ENCODE measurements around the genes MARCHF2, OR1M1, ZNF560 and ZNF846.

DNA sequence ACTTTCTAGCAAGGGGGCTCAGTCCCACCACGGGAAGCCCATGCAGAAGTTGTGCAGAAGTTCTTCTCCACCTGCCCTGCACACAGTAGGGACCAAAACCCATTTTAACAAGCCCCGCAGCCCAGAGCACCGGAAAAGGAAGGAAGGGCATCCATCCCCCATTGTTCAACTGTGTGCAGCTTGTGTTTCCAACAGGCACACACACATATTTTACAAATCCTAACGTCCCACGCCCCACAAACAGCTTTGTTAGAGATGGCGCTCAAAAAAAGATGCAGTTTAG is 807 bp downstream of the ELAVL1 start:
- RRBS, result no CpG with 5 or more reads among the region's 6 CpGs

- RRBS, result no CpG with 5 or more reads among the region's 8 CpGs
Measured at GRCh38 chr19:8246323-8246863, 37.2 kb downstream of the CERS4 start.

DNA sequence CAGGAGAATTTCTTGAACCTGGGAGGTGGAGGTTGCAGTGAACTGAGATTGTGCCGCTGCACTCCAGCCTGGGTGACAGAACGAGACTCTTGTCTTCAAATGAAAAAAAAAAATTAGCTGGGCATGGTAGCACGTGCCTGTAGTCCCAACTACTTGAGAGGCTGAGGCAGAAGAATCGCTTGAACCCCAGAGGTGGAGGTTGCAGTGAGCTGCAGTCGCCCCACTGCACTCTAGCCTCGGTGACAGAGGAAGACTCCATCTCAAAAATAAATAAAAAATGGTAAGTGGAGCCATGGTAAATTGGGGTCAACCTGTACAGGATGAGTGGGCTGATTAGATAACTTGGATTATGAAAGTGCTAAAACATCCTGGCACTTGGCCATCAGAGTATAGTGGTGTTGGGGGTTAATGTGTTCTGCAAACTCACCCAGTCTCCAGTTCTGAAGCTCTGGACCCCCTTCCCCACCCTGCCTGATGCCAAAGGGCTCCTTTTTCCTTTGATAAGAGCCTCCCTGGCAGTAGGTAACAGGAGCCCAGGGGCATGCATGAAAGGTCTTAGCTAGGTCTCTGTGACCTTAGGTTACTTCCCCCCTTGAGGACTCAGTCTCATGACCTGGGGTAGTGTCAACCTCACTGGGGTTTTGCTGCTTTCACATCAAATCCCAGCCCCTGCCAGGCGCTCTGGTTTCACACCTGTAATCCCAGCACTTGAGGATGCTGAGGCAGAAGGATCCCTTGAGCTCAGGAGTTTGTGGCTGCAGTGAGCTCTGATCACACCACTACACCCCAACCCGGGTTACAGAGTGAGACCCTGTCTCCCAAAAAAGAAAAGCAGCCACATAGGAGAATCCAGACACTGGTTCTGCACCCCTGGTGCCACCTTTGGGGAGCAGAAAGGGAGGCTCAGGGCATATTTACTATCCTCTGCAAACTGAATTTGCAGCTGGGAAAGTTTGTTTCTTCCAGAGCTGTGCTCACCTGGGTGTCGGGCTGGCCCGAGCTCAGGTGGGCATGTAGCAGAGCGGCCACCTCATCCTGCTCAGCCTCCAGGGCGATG is 2.5 kb downstream of the RPS28 start:
- RRBS, result no CpG with 5 or more reads among the region's 12 CpGs

DNA sequence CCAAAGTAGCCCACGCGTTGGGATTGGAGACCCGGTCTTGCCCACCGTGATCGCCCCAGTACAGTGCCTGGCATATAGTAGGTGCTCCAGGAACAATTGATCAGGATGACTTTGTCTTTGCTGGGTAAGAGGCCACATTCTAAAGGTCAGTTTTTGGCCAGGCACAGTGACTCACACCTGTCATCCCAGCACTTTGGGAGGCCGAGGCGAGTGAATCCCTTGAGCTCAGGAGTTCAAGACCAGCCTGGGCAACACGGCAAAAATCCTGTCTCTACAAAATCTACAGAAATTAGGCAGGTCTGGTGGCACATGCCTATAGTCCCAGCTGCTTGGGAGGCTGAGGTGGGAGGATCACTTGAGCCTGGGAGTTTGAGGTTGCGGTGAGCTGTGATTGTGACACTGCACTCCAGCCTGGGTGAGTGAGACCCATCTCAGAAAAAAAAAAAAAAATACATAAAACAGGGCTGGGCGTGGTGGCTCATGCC is 3.6 kb upstream of the ANGPTL4 start:
- RRBS, result no CpG with 5 or more reads among the region's 10 CpGs

- RRBS, result no CpG with 5 or more reads among the region's 17 CpGs
Measured at GRCh38 chr19:8373841-8374521, 10.0 kb downstream of the ANGPTL4 start.

- RRBS, result no CpG with 5 or more reads among the region's 12 CpGs
Measured at GRCh38 chr19:8387903-8388858, 2.0 kb upstream of the RAB11B start.

DNA sequence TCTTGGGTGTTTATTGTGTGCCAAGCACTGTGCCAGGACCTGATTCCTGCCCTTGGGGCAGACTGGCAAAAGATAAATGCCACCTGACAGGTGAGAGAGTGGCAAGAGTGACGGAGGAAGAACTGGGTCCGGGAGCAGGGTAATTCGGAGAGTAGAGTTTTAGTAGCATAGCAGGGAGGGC is 6.1 kb downstream of the RAB11B start:
- RRBS, result no CpG with 5 or more reads among the region's 3 CpGs

DNA sequence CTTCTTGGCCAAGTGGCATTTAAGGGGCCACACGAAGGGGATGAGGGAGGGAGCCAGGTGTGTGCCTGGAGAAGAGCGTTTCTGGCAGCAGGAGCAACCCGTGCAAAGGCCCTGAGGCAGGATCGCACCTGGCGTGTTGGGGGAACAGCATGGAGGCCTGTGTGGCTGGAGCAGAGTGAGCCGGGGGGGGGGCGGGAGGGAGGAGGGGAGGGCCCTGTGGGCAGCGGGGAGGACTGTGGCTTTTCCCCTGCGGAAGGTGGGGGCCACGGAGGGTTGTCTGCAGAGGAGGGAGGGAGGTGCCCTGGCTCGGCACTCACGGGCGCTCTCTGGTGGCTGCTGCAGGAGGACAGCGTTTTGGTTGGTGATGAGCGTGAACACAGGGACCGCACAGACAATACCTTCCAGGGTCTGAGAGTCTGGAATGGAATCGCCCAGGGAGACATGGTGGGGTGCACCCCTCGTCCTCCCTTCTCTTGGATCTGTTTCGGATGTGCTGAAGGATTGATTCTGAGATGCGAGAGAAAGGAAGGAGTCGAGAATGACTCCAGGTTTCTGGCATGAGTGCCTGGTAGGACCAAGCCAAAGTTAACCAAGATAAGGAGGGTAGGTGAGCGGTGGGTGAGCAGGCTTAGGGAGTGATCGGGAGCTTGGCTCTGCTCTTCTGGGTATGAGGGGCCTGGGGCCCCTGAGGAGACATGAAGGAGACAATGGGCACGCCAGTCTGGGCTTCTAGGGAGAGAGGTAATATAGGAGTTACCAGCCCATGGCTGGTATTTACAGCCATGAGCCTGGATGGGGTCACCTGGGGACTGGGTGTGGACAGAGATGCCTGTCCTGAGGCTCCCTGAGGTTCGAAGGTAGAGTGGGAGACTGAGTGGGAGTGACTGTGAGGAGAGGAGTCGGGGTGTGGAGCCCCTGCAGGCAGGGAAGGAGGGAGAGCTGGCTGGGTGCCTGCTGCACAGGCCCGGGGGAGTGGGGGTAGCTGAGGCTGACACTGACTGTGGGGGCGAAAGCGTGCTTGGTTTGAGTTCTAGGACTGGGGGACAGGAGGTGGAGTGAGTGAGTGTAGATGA is 6.7 kb downstream of the RAB11B start:
- RRBS, result no CpG with 5 or more reads among the region's 29 CpGs

DNA sequence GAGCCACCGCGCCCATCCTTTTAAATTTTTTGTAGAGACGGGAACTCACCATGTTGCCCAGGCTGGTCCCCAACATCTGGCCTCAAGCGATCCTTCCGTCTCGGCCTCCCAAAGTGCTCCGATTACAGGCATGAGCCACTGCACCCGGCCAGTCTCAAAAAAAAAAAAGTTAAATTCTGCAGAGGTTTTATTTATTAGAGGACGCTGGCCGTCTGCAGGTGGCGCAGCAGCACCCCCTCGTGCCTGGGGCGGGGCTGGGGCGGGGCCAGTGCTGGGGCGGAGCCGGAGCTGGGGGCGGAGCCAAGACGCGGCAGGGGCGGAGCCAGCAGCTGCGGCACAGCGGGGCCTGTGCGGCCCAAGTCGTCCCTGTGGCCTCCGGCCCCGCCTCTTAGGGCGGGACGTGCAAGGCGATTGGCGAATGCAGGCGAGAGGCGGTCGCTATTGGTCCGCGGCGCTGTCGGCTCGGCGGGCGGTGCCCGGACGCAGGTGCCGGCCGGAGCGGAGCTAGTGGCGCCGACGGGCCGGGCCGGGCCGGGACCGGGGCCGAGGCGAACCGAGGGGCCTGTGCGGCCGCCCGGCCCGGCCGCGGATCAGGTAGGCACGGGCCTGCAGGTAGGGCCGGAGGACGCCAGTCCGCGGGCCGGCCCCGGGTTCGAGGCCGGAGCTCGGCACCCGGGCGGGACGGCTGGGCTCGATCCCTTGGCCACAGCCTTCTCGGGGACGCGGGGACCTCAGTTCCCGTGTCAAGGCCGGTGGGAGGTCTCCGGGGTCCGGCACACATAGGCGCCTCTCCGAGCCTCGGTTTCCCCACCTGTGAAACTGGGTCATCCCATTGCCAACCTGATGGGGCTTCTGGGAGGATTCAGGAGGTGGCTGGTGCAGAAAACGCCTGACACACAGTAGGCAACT is at the start of gene MARCHF2:
TSS of gene MARCHF2 (plus strand) at position 479 of the 909 bp plus-strand sequence.
- RRBS, result under 1% methylated on average over 38 of the region's 86 CpGs

GRCh38 chr19:8438167-8439066 is 6.4 kb upstream of the HNRNPM start:
- RRBS, result 83% methylated on average over 8 of the region's 22 CpGs

DNA sequence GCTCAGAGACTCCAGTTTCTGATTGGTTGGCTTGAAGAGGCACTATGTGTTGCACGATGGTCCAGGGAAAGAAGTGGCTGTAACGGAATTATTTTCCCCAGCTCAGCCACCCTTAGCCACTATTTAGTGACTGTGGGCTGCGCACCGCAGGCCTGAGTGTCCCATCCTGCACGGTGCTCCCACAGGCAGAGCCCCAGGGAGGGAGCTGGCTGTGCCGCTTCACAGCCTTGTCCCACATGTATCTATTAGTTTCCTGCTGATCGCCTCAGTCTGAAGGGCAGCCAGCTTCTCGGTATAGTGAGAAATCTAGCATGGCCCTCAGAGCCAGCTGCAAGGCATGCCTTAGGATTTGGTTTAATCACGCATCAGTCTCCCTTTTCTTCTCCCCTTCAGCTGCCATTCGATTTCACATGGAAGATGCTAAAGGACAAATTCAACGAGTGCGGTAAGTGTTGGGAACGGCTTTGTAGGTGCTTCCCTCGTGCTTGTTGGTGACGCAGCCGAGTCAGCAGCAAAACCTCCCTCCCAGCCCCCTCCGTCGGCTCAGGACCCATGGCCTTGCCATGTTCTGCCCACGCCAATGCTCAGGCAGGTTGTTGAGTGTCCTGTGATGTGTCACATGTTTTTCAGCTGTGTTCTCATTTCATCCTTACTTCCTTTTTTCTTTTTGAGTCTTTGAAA is 15.7 kb downstream of the PRAM1 start:
- RRBS, result no CpG with 5 or more reads among the region's 19 CpGs

- RRBS, result no CpG with 5 or more reads among the region's 9 CpGs
Measured at GRCh38 chr19:9009441-9009738, 77.5 kb upstream of the OR1M1 start.

DNA sequence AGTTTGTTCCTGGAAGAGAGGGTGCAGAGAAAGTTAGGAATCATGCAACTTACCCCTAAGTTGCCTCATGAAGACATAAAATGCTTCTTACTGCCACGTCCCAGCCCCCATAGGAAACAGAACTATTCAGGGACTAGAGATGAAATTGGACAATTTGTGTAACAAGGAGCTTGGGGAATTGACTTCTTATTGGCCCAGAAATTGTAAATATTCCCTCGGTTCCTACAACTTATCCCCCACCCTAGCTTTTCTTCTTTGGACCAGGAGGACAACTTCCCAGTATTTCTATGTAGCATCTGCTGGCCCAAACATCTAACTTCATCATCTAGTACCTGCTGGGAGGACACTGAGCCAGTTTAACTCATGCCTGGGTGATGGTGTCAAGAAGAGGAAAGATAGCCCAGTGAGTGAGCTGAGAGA is at the start of gene OR1M1:
TSS of gene OR1M1 (plus strand) at position 307 of the 420 bp plus-strand sequence.
- RRBS, result no CpG with 5 or more reads among the region's 2 CpGs

GRCh38 chr19:9498507-9499011 is at the start of gene ZNF560:
Gene ZNF560, minus strand, starts transcription at chr19:9498616.
- RRBS, result no CpG with 5 or more reads among the region's 27 CpGs

DNA sequence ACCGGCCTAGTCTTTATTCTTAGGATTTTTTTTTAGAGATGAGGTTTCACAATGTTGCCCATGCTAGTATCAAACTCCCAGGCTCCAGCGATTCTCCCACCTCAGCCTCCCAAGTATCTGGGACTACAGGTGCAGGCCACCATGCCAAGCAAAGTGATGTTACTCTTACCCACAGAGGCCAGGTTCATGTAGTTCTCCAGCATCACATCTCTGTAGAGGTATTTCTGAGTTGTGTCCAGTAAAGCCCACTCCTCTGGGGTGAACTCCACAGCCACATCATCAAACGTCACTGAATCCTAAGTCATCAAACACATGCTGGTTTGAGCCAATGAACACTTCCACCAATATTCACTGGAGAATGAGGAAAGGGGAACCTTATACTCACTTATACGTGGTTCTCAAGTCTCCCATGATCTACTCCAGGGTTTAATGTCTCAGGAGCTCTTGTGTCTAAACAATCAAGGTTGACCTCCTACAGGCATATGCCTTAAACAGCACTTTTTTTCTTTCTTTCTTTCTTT is 17.0 kb downstream of the ZNF562 start:
- RRBS, result no CpG with 5 or more reads among the region's 4 CpGs

- RRBS, result no CpG with 5 or more reads among the region's 7 CpGs
Measured at GRCh38 chr19:9708959-9709895, 34.3 kb upstream of the ZNF562 start.

DNA sequence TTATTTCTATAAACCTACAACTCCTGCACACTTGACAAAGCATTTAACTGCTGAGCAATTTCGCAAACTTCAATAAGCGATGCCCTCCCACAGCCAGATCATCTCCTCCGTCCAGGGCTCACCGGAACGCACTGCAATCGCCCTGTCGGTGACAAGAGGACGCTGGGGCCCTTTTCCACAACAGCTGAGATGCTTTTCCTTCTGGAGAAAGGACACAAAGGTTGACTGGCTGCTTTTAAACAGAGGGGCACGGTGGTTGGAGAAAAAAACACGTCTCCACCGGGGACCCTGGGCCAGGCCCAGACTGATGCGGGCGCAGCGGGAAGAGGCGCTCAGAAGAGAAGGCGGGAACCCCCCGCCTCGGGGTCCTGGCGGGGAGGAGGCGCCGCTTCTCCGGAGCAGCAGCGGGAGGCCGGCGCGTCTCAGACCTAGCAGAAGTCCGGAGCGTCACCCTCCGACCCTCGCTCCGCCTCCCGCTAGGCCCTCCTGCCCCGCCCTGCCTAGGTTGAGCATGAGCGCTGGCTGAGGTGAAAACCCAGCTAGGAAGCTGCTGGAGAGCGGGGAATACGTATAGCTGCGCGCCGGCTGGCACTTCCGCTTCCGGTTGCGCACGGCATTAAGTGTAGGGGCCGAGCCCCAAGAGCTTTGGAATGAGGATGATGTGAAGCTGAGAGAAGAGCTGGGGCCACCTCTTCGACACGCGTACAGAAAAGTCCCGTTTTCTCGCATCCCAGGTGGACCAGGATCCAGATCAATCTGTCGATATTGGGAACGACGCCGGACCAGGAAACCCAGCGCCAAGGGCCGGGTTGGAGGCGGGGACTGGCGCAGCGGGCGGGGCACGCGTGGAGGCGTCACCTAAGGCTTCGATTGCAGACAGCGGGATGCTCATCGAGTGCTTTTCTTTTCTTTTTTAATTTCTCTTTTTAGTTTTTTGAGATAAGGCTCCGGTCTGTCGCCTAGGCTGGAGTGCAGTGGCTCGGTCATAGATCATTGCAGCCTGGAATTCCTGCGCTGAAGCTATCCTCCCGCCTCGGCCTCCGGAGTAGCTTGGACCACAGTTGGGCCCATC is at the start of gene ZNF846:
TSS of gene ZNF846 (minus strand) at position 572 of the 1,072 bp plus-strand sequence.
- RRBS, result no CpG with 5 or more reads among the region's 72 CpGs

GRCh38 chr19:9819382-9819844 is 534 bp upstream of the FBXL12 start:
- RRBS, result no CpG with 5 or more reads among the region's 40 CpGs

DNA sequence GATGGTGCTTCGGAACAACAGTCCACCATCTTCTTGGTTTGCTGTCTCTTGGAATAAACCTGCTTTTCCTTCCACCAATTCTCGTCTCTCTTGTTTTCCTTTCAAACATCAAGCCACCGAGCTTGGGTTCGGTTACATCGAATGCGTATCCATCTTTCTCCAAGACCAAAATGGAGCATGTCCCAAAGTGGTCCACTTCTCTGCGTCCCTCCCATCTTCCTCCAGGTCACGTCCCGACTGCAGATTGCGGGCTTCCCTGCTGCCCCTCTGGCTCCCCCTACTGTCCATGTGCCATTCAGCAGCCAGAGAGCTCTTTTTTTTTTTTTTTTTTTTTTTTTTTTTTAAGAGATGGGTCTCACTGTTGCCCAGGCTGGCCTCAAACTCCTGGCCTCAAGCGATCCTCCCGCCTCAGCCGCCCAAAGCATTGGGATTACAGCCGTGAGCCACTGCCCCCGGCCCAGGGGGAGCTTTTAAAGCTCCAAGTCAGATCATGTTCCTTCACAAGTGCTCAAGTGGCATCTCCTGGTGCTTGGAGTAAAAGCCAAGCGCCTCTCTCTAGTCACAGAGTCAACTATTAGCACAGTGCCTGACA is 10.1 kb downstream of the COL5A3 start:
- RRBS, result no CpG with 5 or more reads among the region's 16 CpGs

- RRBS, result no CpG with 5 or more reads among the region's 15 CpGs
Measured at GRCh38 chr19:10107590-10108238, 1.6 kb downstream of the PPAN start.